Metastatic Lung Carcinoma in the Adrenal Gland (tissue), 1 donor: ENCODE measurements around a stretch of chr12.

DNA sequence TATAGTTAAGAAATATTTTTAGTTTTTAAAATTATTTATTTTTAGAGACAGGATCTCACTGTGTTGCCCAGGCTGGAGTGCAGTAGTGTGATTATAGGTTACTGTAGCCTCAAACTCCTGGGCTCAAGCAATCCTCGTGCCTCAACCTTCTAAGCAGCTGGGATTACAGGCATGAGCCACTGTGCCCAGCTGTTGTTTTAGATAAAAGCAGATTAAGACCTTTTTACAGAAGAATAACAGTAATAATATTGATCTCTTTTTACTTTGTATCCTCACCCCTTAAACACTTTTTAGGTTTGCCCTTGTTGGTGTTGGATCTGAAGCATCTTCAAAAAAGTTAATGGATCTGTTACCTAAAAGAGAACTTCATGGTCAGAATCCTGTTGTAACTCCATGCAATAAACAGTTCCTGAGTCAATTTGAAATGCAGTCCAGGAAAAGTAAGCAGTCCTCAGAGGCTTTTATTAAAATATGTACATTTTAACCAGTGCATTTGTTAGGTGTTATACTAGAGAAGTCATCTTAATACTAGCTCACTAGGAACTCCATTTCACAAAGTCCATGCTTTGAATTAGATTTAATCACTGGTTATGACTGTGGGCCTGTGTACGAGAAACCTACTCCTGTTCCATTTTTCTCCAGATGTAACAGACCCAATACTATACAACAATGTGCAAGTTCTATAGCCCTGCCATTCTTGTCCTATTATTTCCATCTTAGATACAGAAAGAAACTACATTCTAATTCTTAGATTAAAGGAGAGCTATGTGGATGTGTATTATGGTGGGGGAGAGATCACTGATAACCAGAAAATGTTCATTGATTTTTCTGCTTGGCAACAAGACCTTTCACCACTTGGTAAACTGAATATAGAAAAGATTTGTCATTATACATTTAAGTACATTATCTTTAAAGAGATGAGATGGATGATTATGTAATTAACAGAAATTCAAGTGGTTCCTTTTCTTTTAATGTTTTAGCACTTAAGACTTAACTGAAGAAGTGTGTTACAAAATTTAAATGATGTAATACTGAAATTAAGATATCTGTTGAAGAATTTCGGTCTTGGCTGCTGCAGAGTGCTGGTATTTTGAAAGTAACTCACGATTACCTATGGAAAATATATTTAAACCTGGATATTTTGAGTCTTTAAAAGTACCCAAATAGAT lies 17.4 kb downstream of the CPSF6 start:
- PRO-cap, result no peak

DNA sequence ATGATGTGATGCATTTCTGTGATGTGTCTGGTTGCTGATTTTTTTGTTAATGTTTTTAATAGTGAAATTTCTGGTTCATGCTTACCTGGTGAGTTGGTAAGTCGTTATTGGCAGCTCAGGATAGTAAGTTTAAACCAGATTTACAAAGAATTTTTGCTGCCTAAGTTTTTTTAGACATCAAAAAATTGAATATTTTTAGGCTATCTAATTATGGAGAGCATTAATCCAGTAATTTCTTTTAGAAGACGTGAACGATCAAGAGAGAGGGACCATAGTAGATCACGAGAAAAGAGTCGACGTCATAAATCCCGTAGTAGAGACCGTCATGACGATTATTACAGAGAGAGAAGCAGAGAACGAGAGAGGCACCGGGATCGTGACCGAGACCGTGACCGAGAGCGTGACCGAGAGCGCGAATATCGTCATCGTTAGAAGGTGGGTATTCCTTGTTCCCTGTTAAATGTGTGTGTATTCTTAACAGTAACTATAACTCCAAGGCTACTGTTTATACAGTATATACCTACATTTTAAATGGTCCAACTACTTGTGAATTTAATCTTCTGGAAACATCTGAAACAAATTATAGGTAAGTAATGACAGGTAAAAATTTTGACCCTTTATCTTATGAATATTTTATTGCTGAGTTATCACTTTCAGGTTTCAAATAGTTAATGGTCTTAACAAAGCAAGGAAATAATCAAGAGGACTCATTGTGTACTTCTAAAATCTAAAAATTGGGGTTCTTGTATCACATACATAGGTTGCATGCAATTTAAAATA lies 22.9 kb downstream of the CPSF6 start:
- PRO-cap, result no peak

- PRO-cap, result no peak
These were observed 35.6 kb downstream of the CPSF6 start for GRCh38 chr12:69274676-69275761.

- PRO-cap, result no peak
These were observed 4.6 kb upstream of the LYZ start for GRCh38 chr12:69343576-69343969.

GRCh38 chr12:69417553-69417912 lies 52.7 kb upstream of the FRS2 start:
- PRO-cap, result no peak

DNA sequence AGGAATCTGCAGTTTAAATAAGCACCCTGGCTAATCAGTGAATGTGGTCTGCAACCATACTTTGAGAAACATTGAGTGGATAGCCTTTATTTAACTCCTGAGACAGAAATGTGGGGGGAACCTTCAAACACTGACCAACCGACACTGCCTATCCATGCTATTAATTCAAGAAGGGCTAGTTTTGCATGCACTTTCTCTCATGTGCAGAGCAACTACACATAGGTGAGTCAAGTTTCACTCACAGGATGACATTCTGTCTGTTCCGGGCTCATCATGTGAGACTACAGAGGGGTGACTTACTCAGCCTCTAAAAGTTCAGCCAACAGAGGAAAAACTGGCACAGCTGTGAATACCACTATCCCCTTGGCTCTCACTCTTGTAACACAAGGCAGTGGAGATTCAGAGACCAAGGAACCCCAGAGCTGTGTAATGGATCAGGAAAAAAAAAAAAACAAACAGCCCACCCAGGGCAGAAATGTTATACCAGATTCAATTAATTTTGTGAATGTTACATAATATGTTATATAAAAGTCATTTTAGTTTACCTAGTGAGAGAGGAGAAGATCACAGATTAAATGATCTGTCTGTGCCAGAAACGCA lies 13.3 kb downstream of the BEST3 start:
- PRO-cap, result no peak

DNA sequence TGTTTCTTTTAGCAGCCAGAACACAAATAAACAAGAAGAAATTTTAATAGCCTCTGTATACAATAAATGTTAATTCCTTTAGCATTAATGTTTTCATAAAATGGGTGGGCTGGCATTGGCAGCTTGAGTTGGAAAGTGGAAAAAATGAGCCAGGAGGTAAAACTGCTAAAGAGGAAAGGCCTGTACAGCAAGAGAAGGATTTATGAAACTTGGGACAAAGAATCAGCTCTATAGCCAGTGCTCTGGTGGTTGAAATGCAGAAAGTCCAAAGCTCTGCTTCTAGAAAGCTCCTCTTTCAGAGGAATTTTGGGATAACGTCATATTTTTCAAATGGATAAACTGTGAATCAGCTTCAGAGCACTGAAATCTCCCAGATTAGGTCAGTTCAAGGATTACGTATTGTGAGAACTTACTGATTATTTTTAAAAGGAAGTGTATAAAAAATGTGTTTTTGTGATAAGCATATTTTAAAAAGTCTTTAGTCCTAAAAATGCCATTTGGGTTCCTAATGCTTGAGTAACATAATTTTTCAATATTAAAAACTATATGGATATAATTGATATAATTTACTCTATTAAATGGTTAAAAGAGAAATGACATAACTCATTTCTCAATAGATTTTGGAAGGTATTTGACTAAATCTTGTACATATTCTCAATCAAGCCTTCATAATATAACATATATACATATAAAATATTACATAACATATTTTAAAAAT lies 203.0 kb upstream of the CNOT2 start:
- PRO-cap, result no peak

- PRO-cap, result no peak
These were observed 187.8 kb upstream of the CNOT2 start for GRCh38 chr12:70055505-70055846.

DNA sequence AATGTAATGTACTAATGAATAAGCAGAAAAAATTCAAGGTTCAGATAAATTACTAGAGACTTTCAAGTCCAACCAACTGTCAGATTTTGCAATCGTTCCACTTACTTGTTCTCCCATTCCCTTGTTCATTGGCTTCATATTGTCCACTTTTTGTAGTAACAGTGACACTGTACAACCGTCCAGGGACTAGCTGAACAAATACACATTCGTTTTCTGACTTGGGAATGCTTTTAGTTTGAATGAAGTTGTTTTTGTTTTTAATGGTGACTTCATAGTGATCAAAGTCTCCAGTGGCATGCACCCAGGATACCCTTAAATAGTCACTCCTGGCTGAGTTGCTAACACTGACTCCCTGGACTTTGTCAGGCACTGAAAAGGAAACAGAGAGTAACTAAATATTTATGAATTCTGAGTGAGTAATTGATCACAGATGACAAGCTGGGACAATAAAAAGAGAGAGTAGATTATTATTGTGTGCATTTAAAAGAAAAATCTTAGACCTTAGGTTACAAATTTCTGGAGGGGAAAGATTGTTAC lies 65.4 kb downstream of the PTPRB start:
- PRO-cap, result no peak

GRCh38 chr12:70598768-70599223 lies 38.4 kb downstream of the PTPRB start:
- PRO-cap, result no peak

DNA sequence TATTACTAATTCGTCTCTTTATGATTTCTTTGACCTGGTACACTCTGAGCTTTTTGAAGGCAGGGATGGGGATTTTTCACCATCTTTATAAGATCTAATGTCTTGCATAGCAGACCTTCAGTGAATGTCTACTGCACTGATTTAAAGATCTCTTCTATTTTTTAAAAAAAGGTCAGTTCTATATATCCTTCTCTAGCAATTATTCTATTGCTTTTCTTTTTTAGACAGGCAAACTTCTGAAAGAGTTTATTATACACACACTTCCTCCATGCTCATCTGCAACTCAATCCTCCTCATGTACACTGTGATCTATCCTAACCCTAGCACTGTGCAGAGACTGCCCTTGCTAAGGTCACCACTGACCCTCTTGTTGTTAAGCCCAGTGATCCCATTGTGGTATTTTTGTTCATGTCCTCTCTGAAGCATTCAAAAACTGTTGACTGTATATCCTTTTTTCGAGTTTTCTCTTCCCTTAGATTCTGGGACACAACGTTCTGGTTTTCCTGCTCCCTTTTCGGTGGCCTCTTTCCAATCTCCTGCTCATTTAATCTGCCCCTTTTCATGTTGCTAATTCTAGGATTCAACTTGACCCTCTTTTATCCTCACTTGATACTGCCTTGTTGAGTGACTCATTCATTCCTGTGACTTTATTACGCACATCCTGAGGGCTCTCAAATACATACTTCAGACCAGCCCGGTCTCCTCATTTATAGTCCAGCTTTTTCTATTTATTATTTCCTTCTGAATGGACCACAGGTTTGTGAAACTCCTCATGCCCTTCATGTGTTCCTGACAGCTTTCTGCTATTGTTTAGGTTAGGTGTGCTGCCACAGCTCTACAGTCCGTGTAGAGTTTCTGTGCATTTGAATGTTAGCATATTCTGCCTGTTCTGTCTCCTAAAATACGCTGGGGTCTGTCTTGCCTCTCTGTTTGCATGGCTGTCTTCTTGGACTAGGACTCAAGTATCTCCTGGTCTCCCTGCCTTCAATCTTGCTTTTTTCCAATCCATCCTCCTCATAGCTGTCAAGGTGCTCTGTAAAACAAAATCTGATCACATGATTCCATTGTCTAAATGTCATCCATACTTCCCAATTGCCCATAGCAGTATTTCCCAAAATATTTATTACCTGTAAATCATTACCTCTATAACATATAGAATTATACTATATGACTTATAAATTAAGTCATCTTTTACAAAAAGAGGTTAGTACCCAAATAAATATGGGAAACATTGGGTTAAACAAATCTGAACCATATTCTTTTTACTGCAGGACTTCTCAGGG lies 54.1 kb upstream of the PTPRB start:
- PRO-cap, result no peak

GRCh38 chr12:70718813-70719461 lies 81.7 kb upstream of the PTPRB start:
- PRO-cap, result no peak

- PRO-cap, result no peak
These were observed 82.4 kb upstream of the PTPRB start for GRCh38 chr12:70719646-70720027.

GRCh38 chr12:70754105-70755031 lies 117.1 kb upstream of the PTPRB start:
- PRO-cap, result no peak

GRCh38 chr12:71141604-71141888 lies 16.3 kb downstream of the TSPAN8 start:
- PRO-cap, result no peak

DNA sequence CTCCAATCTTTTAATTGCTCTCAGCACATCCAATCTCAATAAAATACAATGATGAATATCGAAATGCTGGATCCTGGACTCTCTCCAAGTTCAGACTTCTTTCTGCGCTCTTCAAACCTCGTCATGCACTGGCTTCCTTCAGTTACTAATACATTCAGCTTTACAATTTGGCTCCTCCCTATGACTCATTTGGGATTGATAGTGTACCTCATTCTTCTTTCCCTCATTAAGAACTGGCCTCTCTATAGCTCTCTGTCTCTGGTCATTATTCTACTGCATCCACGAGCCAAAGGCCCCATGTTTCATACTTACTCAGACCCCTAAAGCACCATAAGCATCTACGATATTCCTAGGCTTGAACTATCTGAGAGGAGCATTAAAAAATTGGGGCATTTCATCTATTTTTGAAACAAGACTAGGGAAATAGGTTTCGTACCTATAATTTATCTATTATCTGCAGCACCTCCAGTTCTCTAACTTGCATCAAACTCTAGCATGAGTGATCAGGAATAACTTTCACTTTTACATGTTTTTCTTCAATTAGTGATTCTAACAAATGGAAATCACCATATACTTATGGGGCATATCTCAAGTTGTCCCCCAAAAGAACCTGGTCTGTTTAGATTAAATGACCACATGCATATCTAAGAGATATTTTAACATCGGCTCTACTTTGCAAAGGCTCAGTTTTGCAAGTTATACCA lies 4.8 kb downstream of the TSPAN8 start:
- PRO-cap, result bidirectional peak, plus-strand start at position 215 of the sequence, minus-strand start at position 125 of the sequence

DNA sequence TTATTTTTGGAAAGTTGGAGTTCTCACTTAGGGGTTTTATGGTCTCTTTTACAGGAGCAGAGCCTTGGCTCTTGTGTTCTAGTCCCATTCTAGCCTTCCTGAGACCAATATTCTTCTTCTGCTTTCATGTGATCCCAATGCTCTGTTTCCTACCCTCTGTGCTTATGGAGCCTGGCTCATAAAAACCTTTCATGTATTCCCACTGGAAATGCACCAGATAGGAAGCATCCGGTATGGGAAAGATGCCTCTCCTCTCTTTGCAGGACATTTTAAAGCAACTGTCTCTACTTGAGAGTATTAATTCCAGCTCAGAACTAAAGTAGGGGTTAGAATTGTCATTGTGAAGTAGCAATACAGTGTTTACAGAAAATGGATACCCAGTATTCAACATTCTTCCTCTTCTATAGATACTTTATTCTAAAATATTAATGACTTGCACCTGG lies 4.1 kb upstream of the TSPAN8 start:
- PRO-cap, result no peak

- PRO-cap, result no peak
These were observed 16.8 kb downstream of the LGR5 start for GRCh38 chr12:71456259-71456867.

DNA sequence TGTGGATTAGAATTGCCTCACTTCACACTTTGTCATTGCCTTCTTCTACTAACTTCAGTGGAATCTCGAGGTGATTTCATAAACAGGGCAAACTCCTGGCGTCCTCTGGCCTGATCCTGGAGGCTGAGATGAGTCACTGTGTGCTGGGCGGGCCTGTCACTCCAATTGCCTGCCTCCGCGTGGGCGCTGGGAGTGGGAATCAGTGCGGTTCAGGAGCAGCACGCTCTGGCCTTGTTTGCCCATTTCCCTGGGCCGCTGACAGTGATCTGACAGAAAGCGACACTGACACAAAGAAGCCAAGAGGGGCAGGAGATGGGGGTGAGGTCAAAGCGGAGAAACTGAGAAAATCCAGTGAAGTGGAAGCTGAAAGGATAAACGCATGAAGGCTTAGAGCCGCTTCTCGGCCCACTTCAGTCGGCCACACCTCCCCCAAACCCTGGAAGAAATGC lies 29.7 kb downstream of the LGR5 start:
- PRO-cap, result no peak

- PRO-cap, result no peak
These were observed 90.9 kb downstream of the LGR5 start for GRCh38 chr12:71530495-71530962.